Suprapubic skin (tissue), 4 donors: ENCODE data around the genes MPP7 and LYZL1.

DNA sequence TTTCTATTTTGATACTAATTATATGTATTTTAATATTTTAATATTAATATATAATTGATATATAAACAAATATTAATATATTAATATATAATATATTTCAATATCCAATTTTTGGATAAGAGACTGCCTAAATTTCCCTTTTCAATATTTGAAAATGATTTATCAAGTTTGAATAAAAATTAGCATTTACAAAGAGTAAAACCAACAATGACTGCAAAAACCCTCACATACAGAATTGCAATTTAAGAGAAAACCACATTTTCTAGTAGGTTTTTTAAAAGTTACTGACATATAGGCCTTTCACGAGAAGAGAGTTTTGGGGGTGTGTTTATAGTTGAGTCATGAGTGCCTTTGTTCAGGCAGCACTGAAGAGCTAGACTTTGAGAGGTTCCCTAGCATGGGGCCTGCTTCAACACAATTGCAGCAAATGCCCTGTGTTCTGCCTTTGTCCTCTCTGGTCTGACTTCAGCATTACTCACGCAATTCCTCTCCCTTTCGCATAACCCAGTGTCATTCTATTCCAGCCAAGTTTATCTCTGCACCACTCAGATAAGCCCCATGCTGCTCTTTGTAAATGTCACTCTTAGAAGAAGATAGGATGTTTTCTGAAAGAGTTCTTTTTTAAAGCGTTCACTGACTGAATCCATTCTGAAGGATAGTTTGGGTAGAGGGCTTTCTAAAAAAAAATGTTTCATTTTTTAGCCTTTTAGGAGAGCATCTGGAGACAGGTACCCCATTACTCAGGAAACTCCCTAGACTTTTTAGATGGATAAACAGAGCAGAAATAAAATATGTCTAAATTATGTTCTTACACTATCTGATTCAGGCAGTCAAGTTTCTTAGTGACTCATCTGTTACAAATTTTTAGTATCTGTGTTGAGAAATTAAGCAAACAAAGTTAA is 318.3 kb downstream of the GPR158 start:
- PRO-cap, result no peak
- RAMPAGE, long total RNA, 4 experiments, result no peak in any of the 4 experiments

- PRO-cap, result no peak
- RAMPAGE, long total RNA, 4 experiments, result no peak in any of the 4 experiments
Observed at GRCh38 chr10:26555630-26556493, 117.7 kb downstream of the APBB1IP start.

DNA sequence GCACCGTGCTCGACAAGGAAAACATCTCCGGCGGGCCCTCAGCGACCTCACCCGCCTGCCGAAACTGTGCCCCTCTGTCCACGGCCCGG is 154 bp downstream of the YME1L1 start:
- PRO-cap, result no peak
- RAMPAGE, long total RNA, 4 experiments, result no peak in any of the 4 experiments

GRCh38 chr10:27241786-27242491 is 1.3 kb upstream of the ACBD5 start:
- PRO-cap, result bidirectional peak, plus-strand start at chr10:27242218, minus-strand start at chr10:27242056
- RAMPAGE, long total RNA, 4 experiments, result start-site peak on the minus strand in 3 of 4 experiments, at chr10:27241860-27242132 at its widest, 7 to 68 reads per replicate

DNA sequence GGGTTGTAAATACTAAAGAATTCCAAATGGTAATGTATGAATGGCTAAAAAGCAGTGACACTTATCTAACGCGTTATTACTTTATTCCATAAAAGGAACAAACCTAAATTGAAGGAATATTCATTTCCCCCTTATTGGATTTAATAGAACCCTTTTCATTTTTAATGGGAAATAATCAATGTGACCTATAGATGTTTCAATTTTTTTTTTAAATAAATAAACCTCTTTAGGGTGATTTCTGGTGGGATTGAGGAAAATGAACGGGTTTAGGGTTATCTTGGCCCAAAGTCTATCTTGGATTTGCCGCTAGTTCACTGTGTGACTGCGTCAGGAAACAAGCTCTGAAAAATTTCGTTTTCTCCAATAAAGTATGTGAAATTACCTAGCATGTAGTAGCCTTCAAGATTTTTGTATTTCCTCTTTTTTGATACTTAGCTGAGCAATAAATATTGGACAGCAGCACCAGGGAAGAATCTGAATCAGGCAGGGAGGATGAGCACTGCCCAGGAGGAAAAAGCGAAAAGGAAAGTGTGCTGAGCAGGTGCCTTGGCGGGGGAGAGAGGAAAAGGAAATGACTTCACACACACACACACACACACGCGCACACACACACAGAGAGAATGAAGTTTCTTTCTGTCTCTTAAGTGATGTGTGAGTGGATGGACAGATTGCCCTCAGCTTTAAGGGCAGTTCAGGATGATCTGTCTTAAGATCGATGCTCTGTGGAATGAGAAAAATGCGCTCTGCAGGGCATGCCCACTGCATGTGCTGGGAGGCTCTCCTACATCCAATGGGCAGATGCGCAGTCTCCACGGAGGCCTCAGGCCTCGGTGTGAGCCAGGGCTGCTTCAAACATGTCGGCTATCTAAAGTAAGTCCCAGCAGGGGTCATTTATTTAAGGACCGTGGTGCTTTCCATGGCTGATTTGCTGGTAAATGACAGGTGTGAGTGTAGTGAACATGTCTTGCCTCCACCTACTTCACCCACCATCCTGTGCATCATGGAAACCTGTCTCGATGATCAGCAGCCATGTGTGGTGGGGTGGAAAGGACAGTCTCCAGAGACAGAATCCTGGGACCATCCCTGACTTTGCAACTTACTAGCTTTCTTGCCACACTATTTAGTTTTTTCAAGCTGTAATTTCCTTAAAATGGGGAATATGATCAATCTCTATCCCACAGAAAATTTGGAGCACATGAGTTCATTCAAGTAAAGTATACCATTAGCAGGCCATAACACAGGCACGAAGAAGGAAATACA is 2.3 kb upstream of the ACBD5 start:
- PRO-cap, result no peak
- RAMPAGE, long total RNA, 4 experiments, result no peak in any of the 4 experiments

DNA sequence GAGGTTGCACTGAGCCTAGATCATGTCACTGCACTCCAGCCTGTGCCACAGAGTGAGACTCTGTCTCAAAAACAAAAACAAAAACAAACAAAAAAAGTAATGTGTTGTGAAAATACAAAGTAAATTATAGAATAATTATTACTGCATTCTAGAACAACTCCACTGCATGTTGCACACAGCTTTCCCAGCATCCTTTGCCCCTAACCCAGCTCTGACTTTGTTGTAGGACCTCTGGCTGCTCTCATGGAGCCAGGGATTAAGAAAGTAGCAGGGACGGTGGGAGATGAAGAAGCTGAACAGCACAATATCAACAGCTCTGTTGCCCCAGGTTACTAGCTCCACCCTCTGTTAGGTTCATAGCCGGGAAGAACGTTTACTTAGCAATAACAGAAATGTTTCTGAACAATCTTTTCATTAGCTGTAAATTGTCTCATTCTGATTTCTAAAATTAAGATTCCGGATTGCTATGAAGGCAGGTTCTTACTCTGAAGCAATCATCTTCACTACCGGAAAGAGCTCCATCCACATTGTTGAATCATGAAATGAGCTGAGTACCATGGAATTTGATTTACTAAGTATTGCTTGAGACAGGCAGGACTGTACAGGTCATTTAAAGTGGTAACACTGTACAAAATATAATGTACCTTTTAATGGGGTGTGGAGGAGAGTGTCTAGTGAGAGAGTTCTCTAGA is 21.1 kb upstream of the RAB18 start:
- PRO-cap, result no peak
- RAMPAGE, long total RNA, 4 experiments, result no peak in any of the 4 experiments

DNA sequence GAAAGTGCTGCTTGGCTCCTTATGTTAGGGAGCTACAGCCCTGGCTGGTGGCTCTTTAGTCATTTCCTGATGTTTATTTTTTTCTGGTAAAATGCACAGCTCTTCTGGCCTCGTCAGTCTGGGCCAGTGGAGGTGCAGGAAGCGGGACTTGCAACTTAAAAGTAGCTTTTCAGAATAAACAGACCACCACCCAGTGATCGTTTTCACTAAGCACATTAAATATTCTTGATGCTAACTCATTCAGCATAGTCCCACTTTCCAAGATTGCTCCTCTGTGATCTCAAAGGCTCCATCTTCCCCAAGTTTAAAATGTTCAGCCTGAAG is 58.2 kb downstream of the MKX start:
- PRO-cap, result no peak
- RAMPAGE, long total RNA, 4 experiments, result no peak in any of the 4 experiments

GRCh38 chr10:27725751-27726281 is 19.8 kb downstream of the MKX start:
- PRO-cap, result no peak
- RAMPAGE, long total RNA, 4 experiments, result no peak in any of the 4 experiments

DNA sequence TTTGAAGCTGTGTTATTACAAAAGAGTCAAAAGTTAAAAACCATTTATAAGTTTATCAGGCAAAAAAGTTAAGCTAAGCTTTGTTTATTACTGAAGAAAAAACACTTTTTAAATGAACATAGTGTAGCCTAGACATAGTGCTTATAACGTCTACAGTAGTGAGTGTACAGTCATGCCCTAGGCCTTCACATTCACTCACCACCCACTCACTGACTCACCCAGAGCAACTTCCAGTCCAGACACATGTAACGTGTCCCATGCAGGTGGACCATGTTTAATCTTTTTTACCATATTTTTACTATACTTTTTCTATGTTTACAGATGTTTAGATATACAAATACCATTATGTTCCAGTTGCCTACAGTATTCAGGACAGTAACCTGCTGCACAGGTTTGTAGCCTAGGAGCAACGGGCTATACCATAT is 11.1 kb downstream of the MPP7 start:
- PRO-cap, result no peak
- RAMPAGE, long total RNA, 4 experiments, result no peak in any of the 4 experiments

GRCh38 chr10:28302389-28303479 is at the start of gene MPP7:
Gene MPP7, minus strand, starts transcription at chr10:28303064.
- PRO-cap, result bidirectional peak, plus-strand start at chr10:28302732, minus-strand start at chr10:28302569; bidirectional peak, plus-strand start at chr10:28303356, minus-strand start at chr10:28303028
- RAMPAGE, long total RNA, 4 experiments, result start-site peak on the minus strand in 2 of 4 experiments, at chr10:28302963-28303032 at its widest, 122 to 160 reads per replicate

DNA sequence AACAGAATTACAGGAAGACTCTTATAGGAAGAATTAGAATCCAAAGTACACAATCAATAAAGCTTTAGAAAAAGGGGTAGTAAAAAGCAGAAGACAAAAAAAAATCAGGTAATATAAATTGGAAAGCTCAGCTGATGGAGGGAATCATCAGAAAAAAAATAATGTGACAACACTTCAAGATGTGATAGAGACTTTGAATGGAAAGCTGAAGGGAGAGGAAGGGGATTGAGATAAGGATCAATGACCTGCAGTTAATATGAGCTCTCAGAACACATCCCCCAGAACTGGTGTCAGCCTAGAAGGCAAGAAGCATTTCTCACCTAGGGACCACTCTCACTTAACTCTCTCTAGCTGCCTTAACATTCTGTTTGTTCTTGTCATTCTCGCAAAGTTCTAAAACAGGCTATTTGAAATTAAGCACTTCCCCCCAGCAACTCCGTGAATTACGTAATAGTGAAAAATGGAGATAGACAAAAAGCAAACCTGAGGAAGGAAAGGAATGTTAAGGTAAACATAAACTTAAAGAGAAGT is 1.1 kb upstream of the MPP7 start:
- PRO-cap, result no peak
- RAMPAGE, long total RNA, 4 experiments, result no peak in any of the 4 experiments

GRCh38 chr10:28326180-28326925 is 23.5 kb upstream of the MPP7 start:
- PRO-cap, result no peak
- RAMPAGE, long total RNA, 4 experiments, result no peak in any of the 4 experiments

- PRO-cap, result no peak
- RAMPAGE, long total RNA, 4 experiments, result no peak in any of the 4 experiments
Observed at GRCh38 chr10:28327453-28327954, 24.6 kb upstream of the MPP7 start.

GRCh38 chr10:28743370-28744043 is 66.2 kb downstream of the BAMBI start:
- PRO-cap, result no peak
- RAMPAGE, long total RNA, 4 experiments, result no peak in any of the 4 experiments

DNA sequence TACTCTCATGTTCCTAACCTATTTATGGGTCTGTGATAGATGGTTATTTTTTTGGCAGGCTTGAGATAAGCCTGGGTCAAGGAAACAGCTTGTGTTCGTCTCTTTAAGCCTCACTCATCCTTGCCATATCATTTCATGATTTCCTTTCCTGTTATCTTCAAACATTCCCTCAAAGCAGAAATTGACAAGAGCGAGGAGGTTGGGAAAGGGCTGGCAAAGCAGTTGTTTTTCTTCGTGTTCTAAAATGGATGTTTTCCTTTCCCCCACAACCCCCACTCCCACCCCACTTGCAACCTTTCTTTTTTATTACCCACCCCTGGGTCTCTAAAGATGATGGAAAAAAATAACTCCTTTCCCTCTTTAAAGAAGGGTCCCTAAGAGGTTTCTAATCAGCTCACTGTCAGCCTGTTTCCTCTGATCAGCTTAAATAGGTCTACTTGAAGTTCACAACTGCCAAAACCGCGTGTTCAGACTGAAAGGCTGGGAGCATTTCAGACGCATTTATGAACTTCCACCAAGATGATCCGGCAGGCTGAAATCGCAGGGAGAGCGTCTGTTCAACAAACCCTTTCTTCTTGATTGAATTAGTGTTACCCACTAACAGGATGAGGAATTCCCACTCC is 130.3 kb downstream of the BAMBI start:
- PRO-cap, result no peak
- RAMPAGE, long total RNA, 4 experiments, result no peak in any of the 4 experiments

GRCh38 chr10:29113080-29113760 is 175.7 kb upstream of the LYZL1 start:
- PRO-cap, result no peak
- RAMPAGE, long total RNA, 4 experiments, result no peak in any of the 4 experiments

DNA sequence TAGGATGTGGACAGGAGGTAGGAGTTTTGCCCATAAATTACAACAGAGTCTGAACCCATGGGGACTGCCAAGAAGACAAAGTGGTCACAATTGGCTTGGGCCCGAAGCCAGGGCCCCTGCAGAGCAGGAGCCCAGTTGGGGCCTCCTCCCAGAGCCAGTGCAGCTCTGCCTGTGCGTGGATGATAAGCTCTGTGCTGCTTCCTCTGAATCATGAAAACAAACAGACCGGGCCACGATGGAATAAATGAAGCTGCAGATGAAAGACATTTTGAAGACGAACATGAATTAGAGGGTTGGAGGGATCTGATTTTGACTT is 156.9 kb upstream of the LYZL1 start:
- PRO-cap, result no peak
- RAMPAGE, long total RNA, 4 experiments, result no peak in any of the 4 experiments

GRCh38 chr10:29288930-29289253 is at the start of gene LYZL1:
Gene LYZL1, plus strand, starts transcription at chr10:29289070.
- PRO-cap, result no peak
- RAMPAGE, long total RNA, 4 experiments, result no peak in any of the 4 experiments

- PRO-cap, result no peak
- RAMPAGE, long total RNA, 4 experiments, result no peak in any of the 4 experiments
Observed at GRCh38 chr10:29453118-29453647, 164.3 kb downstream of the LYZL1 start.

GRCh38 chr10:29470116-29470700 is 164.6 kb downstream of the SVIL start:
- PRO-cap, result no peak
- RAMPAGE, long total RNA, 4 experiments, result no peak in any of the 4 experiments